WTC11 (cell line): Measurements from ENCODE around the gene ANKZF1.

- PRO-cap = bidirectional peak, plus-strand start at chr2:219229838, minus-strand start at chr2:219229588
These were observed at the start of gene ANKZF1 for GRCh38 chr2:219229697-219230648. TSS of gene ANKZF1 (plus strand) at chr2:219229806.

- PRO-cap = no peak
These were observed 10.5 kb downstream of the DNAJB2 start for GRCh38 chr2:219289406-219290364.

- PRO-cap = no peak
These were observed 2.9 kb downstream of the DNPEP start for GRCh38 chr2:219384854-219385149.

DNA sequence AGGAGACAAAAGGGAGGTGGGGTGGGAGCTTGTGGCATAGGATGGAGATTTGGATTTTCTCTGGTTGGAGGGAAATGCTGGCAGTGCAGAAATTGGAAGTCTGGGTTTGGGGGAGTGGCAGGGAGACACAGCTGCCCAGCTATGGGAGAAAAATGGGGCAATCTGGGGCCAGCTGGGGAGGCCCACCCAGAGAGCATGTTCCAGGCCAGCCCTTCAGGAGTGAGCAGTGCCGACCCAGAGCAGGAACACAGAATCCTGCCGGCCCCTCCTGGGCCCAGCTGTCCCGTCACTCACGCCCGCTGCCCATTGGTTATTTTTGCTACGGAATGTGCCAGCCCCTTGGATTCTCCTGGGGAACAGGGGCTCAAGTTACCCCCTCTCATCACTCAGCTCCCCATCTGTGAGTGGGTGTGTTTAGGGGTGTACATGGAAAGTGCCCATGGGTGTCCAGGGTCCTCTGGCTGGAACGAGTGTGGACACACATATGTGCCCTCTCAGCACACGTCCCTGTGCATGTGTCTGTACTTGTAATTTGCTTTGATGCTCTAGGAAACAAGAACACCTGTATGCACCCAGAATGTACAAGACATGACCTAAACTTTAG lies 4.9 kb downstream of the SPEG start:
- PRO-cap = no peak

GRCh38 chr2:219492642-219493440 lies 3.1 kb upstream of the SPEGNB start:
- PRO-cap = no peak

GRCh38 chr2:219509490-219510624 lies 4.4 kb upstream of the ASIC4 start:
- PRO-cap = unidirectional peak, minus-strand start at chr2:219510273

GRCh38 chr2:219526992-219527505 lies 12.8 kb downstream of the ASIC4 start:
- PRO-cap = no peak

GRCh38 chr2:219542692-219543633 lies 646 bp downstream of the CHPF start:
- PRO-cap = unidirectional peak, minus-strand start at chr2:219543560

- PRO-cap = no peak
These were observed 346 bp downstream of the TMEM198 start for GRCh38 chr2:219544239-219544508.

DNA sequence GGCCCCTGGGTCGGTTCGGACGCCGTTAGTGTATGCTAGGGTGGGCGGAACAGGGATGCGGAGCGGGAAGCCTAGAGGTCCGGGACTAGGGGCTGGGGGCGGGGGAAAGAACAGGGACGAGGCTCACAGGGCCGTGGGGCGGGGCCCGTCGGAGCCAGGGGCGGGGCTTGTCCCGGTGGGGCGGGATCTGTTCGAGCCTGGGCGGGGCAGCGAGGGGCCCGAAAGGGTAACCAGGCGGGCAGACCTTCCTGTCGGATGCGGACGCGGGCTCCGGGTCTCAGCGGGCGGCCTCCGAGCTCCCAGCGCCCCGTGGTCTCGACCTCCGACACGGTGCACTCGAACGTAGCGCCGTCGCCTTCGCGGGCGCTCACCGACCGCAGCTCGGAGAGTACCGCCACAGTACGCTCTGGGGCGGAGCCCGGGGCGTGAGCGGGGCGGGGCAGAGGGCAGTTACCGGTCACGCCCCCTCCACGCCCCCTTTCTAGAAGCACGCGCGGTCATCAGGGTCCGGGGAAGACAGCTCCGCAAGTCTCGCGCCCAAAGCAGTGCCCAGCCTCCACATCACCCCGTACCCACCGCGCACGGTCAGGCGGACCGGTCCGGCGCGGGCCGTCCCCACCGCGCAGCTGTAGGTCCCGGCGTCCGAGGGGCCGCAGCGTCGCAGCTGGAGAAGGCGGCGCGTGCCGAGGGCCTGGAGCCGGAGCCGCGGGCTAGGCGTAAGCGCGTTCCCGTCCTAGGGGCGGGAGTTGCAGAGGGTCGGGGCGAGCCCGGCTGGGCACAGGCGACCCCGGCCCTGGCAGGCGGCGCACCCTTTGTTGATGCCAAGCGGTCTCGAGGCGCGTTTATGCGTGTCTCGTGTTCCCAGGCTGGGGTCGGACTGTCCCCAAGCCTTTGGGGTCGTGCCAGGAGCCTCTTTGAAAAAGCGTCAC lies 8.7 kb downstream of the TMEM198 start:
- PRO-cap = bidirectional peak, plus-strand start at position 204 of the sequence, minus-strand start at position 30 of the sequence; bidirectional peak, plus-strand start at position 479 of the sequence, minus-strand start at position 372 of the sequence

DNA sequence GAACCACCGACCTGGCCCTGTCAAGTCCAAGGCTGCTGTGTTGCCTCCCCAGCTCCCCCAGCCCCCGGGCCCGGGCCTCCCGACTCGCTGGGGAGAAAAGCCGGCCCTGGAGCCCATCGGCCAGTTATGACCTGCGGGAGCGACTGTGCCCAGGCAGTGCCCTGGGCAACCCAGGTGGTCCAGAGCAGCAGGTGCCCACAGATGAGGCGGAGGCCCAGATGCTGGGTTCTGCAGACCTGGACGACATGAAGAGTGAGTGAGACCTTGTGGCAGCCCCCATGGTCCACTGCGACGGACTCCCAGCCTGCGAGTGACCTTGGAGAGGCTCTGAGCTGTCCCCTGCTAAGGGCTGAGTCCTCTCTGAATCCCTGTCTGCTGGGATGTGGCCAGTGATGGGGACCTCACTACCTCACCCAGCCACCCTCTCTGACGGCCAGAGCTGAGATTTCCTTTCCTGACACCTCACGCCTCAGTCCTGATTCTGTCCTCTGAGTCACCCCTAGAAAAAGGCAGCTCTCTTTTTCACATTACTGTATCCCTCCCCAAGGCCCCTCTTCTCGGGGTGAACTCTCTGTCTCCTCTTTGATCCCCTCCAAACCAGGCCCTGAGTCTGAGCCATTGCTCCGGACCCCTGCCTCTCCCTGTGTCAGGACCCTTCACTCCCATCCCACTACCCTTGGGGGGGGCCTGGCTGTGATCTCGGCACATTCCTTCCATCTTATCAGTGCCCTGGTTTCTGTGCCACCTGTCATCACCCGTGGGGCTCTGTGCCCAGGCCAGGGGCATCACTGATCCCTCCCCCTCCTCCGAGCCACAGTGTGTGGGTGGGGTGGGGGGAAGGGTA lies 2.9 kb downstream of the SLC4A3 start:
- PRO-cap = no peak

- PRO-cap = no peak
These were observed 4.0 kb downstream of the SLC4A3 start for GRCh38 chr2:219631369-219631960.

DNA sequence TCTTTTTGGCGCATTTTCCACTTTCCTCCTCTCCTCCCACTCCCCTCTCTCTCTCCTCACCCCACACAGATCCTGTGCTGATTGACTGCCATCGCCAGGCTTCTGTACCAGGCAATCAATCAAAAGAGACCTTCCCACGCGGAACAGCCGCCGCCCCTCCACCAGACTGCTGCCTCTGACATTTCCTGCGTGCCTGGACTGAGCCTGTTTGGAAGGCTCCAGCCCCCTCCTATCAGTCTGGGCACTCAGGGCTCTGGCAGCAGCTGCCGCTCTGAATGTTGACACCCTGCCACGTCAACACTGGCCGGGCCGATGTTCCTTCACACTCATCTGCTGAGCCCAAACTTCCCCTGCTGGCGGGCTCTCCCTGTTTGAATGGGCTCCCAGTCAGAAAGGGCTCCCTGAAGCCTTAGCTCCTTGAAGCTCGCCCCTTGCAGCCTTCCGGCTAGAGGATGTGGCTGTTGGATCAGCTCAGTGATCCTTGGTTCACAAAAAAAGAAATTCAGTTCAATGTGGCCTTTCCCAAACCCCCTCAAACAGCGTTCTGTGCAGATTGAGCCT lies 467.6 kb downstream of the EPHA4 start:
- PRO-cap = no peak

GRCh38 chr2:221429665-221430431 lies 142.3 kb downstream of the EPHA4 start:
- PRO-cap = no peak

- PRO-cap = no peak
These were observed 89.8 kb downstream of the EPHA4 start for GRCh38 chr2:221482334-221482751.

GRCh38 chr2:221511180-221511828 lies 60.8 kb downstream of the EPHA4 start:
- PRO-cap = no peak

GRCh38 chr2:221518146-221519353 lies 53.6 kb downstream of the EPHA4 start:
- PRO-cap = no peak

DNA sequence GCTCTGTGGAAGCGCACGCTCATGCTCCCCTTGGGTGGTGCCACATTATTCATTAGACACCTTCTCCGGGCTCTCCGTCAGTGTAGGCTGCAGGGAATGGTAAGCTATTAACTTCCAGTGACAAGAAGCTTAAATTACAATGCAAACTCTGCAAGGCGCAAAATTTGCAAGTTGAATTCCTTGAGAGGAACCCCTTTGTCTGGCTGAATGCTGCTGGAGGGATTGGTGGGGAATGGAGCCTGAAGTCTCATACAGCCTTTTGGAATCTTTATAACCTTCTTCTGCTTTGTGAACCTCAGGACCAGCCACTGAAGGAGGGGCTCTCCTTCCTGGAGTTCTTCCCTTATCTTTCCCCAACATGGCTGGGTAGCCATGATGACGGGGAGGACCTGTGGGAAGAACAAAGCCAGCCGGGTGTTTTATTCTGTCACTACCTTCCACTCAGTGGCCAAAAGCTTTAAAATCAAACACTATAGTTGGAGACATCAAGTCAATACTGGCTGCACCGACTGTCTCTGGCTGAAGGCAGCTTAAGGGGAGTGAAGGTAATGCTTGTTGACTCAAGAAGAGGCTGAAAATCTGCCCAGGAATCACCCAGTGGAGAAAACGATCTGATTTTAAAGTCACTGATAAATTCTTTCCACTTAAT lies 221.0 kb upstream of the EPHA4 start:
- PRO-cap = bidirectional peak, plus-strand start at position 206 of the sequence, minus-strand start at position 82 of the sequence

GRCh38 chr2:221942912-221943494 lies 355.8 kb downstream of the PAX3 start:
- PRO-cap = no peak

DNA sequence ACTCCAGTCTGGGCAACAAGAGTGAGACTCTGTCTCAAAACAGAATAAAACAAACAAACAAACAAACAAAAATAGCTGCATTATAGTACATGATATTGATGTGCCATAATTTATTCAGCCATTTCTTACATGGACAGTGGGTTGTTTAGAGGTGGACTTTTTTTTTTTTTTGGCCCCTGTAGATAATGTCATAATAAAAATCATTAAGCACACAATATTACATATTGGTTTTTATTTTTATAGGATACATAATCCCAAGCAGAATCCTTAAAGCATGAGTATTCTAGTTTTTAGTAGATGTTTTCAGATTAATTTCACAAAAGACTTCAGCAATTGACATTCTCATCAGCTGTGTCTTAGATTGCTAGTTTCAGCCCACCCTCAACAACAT lies 24.0 kb upstream of the ENSG00000288658 start:
- PRO-cap = no peak